Liver (tissue), 9 donors: ENCODE results near the genes CTH, TNNI3K and TYW3.

- PRO-cap, 5 experiments = no peak in any of the 5 experiments
- RAMPAGE, long total RNA, 2 experiments = no peak in any of the 2 experiments
- RRBS = no CpG with 5 or more reads among the region's 3 CpGs
Observed at GRCh38 chr1:67675633-67676274, 9.2 kb upstream of the GADD45A start.

- PRO-cap, 5 experiments = no peak in any of the 5 experiments
- RAMPAGE, long total RNA, 2 experiments = no peak in any of the 2 experiments
- RRBS = no CpG with 5 or more reads among the region's 2 CpGs
Observed at GRCh38 chr1:67687296-67687594, 2.2 kb downstream of the GADD45A start.

- PRO-cap, 5 experiments = peak in 1 of 5 experiments; most common plus-strand start chr1:67716091 (in 1)
- RAMPAGE, long total RNA, 2 experiments = no peak in any of the 2 experiments
- RRBS = no CpG with 5 or more reads among the region's 2 CpGs
Observed at GRCh38 chr1:67715823-67716259, 30.8 kb downstream of the GADD45A start.

GRCh38 chr1:67743386-67743843 is 58.4 kb downstream of the GADD45A start:
- PRO-cap, 5 experiments = no peak in any of the 5 experiments
- RAMPAGE, long total RNA, 2 experiments = no peak in any of the 2 experiments
- RRBS = no CpG with 5 or more reads among the region's 2 CpGs

DNA sequence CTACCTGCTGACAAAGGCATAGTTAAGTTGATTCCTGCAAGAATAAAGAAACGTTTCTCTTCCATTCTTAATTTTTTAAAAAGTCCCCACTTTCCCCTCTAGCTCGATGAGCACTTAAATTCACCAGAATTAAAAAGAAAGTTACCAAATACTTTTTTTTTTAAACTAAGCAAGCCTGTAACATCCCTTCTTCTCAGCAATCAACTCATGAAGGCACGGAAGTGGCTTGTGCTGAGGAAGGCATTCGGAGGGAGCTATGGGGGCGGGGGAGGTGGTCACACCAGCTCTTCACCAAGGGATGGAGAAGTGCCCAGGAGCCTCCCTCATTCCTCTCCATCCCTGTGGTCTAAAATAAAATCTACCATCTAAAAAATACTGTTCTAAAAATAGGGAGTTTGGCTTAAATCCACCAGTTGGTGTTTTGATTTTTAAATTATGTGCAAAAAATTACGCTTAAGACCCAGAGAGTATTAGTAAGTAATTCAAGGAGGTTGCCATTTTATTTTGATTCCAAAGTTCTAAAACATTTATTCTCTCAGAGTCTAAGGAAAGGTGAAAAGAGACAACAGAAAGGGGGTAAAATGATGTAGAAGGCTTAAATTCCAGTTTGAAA is 61.4 kb downstream of the GADD45A start:
- PRO-cap, 5 experiments = no peak in any of the 5 experiments
- RAMPAGE, long total RNA, 2 experiments = no peak in any of the 2 experiments
- RRBS = no CpG with 5 or more reads among the region's 6 CpGs

DNA sequence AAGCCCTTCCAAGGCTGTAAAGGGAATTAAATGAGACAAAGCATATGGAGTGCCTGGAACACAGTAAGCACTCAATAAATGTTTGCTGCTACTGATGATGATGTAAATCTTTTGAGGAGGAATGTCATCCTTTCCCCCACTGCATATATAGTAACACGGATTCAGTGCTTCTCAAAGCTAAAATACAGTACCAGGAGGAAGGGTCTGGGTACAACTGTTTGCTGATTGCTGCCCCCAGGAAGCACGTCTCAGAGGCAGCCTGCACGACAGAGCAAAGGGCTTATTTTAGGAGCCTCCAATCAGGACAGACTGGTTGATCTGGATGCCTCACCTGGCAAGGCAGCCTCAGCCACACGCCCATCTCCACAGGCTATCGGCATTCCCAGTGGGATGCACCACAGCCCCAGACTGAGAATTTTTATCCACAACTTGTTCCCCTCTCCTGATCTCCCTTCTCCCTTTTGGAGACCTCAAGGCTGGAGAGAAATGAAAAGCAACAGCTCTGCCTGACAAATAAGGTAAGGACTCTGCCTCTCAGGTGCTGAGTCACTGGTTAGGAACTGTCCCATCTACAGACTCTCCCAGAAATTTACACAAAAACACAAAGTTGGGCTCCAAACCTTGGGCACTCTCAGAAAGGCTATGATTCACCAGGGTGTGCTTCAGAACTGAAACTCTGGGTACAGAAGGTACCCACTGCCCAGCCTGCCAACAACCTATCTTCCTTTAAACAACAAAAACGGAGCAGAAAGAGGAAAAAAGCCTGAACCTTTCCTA is 64.5 kb downstream of the GADD45A start:
- PRO-cap, 5 experiments = peak in 1 of 5 experiments; most common plus-strand start position 665 of the sequence (in 1); most common minus-strand start position 463 of the sequence (in 1)
- RAMPAGE, long total RNA, 2 experiments = no peak in any of the 2 experiments
- RRBS = no CpG with 5 or more reads among the region's 6 CpGs

DNA sequence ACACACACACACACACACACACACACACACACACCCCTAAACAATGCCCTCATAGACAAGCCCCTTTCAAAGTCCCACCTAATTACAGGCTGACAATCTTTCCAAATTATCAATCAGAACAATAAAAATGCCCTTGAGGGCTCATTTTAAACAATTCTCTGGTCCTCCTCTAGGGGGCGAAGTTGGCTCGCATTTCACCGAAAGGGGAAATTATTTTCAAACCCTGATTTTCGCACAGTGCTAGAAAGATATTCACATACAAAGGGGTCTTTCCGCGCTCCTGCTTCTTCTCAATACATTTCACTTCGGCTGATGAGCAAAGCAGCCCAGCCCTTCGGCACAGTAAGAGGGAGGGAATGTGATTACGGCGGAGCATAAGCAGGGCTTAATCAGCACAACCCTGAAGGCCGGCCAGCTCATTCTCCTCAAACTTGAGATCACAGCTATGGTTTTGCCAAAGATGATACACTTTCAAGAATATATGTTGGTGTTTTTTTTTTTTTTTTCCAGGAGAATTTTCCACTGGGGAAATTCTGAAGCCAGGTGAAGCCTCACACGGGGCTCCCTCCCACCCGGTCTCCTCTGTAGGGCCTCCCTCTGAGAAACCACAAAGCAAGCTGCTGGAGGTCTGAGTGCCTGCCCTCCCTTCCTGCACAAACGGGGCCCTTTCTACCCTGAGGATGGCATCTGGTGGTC is 67.0 kb downstream of the GNG12 start:
- PRO-cap, 5 experiments = no peak in any of the 5 experiments
- RAMPAGE, long total RNA, 2 experiments = no peak in any of the 2 experiments
- RRBS = no CpG with 5 or more reads among the region's 14 CpGs

GRCh38 chr1:67789558-67790114 is 43.6 kb downstream of the GNG12 start:
- PRO-cap, 5 experiments = no peak in any of the 5 experiments
- RAMPAGE, long total RNA, 2 experiments = no peak in any of the 2 experiments
- RRBS = no CpG with 5 or more reads among the region's 7 CpGs

- PRO-cap, 5 experiments = no peak in any of the 5 experiments
- RAMPAGE, long total RNA, 2 experiments = no peak in any of the 2 experiments
- RRBS = 60% methylated on average over 1 of the region's 18 CpGs
Observed at GRCh38 chr1:68140819-68142154, 90.9 kb upstream of the DIRAS3 start.

GRCh38 chr1:70204436-70205120 is 801 bp downstream of the LRRC40 start:
- PRO-cap, 5 experiments = no peak in any of the 5 experiments
- RAMPAGE, long total RNA, 2 experiments = no peak in any of the 2 experiments
- RRBS = no CpG with 5 or more reads among the region's 6 CpGs

DNA sequence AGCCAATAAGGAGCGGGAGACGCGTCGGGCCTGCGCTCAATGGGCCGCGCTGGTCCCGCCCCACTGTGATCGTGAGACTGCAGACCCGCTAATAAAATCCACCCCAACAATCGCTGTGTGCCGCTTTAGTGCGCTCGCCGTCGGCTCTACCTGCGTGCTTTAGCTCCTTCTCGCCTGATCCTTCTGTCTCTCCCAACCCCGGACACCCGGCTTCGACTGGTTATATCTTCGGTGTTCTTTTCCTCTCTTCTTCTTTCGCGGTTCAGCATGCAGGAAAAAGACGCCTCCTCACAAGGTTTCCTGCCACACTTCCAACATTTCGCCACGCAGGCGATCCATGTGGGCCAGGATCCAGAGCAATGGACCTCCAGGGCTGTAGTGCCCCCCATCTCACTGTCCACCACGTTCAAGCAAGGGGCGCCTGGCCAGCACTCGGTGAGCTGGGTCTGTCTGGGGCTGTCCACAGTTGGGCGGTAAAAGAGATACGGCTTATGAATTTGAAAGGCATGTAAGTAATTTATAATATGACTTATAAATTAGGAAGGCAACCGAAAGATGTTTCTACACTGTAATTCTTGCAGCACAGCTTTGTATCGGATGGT is at the start of gene CTH:
CTH (plus strand) TSS at position 120 of the 602 bp plus-strand sequence.
- PRO-cap, 5 experiments = peak in 5 of 5 experiments; most common plus-strand start position 109 of the sequence (in 3)
- RAMPAGE, long total RNA, 2 experiments = start-site peak on the plus strand in 1 of 2 experiments, centred at position 121 of the sequence, 170 to 490 reads per replicate
- RRBS = no CpG with 5 or more reads among the region's 35 CpGs

GRCh38 chr1:71054134-71054896 is 6.7 kb upstream of the PTGER3 start:
- PRO-cap, 5 experiments = no peak in any of the 5 experiments
- RAMPAGE, long total RNA, 2 experiments = no peak in any of the 2 experiments
- RRBS = 93% methylated on average over 3 of the region's 22 CpGs

- PRO-cap, 5 experiments = no peak in any of the 5 experiments
- RAMPAGE, long total RNA, 2 experiments = no peak in any of the 2 experiments
- RRBS = 0% methylated on average over 2 of the region's 44 CpGs
Observed at GRCh38 chr1:72283551-72284361, 1.4 kb upstream of the NEGR1 start.

DNA sequence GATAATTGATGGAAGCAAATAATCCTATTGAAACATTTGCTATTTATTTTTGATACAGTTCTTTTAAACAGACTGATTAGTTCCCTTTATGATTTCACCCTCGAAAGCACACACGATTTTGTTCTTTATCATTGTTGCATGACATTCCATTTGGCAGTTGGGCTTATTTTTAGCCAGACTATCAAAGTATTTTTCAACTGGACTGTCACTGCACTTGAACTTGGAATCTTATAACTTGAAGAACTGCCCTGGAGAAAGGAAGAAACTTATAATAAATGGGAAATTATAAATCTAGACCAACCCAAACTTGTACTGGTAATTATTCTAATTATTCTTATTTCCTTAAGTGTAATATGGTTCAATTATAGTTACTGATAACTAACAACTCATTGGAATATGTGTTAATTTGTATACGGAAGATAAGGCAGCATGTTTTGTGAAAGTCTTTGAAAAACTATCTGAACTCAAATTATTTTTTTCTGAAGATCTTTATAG is at the start of gene TNNI3K:
TNNI3K (plus strand) TSS at position 211 of the 495 bp plus-strand sequence.
- PRO-cap, 5 experiments = no peak in any of the 5 experiments
- RAMPAGE, long total RNA, 2 experiments = no peak in any of the 2 experiments
- RRBS = no CpG with 5 or more reads among the region's 3 CpGs

DNA sequence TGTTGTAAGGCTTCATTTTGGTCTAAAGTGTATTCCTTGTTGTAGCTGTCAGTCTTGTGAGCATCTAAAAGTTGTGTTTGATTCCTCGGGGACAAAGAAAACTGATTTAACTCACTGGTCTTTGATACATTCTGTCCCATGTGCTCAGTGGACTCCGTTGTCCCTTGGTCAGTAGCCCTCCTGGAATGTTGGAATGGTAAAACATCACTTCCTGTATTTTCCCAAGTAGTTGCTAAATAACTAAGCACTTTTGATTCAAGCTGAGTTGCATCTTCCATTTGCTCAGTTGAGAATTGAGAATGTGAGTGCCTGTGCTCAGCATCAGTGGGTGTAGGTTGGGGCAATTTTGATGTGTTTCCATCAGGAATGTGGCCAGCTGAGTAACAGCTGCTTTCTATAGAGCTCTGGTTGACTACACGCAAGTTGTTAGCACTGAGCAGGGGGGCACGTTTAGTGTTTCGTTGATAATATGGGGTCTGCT is 41.6 kb downstream of the LRRC53 start:
- PRO-cap, 5 experiments = no peak in any of the 5 experiments
- RAMPAGE, long total RNA, 2 experiments = no peak in any of the 2 experiments
- RRBS = no CpG with 5 or more reads among the region's 5 CpGs

GRCh38 chr1:74714969-74715199 is 18.0 kb downstream of the CRYZ start:
- PRO-cap, 5 experiments = no peak in any of the 5 experiments
- RAMPAGE, long total RNA, 2 experiments = no peak in any of the 2 experiments

DNA sequence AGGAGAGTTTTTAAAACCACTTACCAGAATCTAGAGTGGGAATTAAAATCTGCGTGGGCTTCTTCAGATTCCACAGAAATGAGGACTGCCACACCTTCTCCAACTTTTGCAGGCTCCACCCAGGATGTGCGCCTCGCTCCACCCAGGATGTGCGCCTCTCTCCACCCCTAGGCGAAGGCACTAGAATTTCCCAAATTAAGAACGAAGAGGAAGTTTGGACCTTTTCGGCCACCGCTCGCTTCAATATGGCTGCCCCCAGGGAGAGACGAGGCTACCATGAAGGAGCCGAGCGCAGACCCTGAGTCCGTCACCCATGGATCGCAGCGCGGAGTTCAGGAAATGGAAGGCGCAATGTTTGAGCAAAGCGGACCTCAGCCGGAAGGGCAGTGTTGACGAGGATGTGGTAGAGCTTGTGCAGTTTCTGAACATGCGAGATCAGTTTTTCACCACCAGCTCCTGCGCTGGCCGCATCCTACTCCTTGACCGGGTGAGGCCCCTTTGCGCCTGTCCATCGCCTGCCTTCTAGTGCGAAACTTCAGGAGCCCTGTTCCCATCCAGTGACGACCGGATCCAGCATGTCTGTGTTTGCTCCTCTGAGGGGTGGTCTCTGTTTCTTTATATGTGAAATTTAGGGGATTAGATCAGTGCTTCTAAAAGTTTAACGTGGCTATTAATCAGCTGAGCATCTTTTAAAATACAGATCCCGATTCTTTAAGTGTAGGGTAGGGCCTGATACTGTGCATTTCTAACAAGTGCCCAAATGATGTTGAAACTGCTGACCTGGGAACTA is at the start of gene TYW3:
TYW3 (plus strand) TSS at position 221 of the 790 bp plus-strand sequence.
- PRO-cap, 5 experiments = peak in 5 of 5 experiments; most common plus-strand start position 243 of the sequence (in 3); most common minus-strand start position 79 of the sequence (in 4)
- RAMPAGE, long total RNA, 2 experiments = start-site peak on the minus strand in 2 of 2 experiments, centred at positions 84 to 89 of the sequence, 346 to 384 reads per replicate
- RRBS = 1% methylated on average over 9 of the region's 31 CpGs

GRCh38 chr1:74733722-74734160 is 789 bp downstream of the TYW3 start:
- PRO-cap, 5 experiments = peak in 4 of 5 experiments; most common minus-strand start chr1:74733835 (in 4)
- RAMPAGE, long total RNA, 2 experiments = no peak in any of the 2 experiments
- RRBS = no CpG with 5 or more reads among the region's 6 CpGs

GRCh38 chr1:75136042-75137234 is 2.2 kb downstream of the LHX8 start:
- PRO-cap, 5 experiments = no peak in any of the 5 experiments
- RAMPAGE, long total RNA, 2 experiments = no peak in any of the 2 experiments
- RRBS = 8% methylated on average over 18 of the region's 96 CpGs

DNA sequence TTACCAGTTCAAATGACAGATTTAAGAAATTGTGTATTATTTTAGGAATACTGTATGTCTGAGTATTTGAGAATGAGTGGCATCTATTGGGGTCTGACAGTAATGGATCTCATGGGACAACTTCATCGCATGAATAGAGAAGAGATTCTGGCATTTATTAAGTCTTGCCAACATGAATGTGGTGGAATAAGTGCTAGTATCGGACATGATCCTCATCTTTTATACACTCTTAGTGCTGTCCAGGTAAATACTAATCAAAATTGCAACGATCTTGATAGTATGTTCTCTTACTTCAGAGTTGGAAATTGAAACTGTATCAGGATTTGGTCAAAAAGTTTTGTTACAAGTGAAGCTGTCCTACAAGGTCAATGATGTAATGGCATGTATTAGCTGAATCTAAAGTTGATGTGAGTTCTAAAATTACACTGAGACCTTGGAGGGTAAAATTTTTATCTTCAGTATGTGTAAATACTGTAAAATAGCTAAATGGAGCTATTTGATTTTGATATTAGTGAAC is 3.1 kb downstream of the RABGGTB start:
- PRO-cap, 5 experiments = no peak in any of the 5 experiments
- RAMPAGE, long total RNA, 2 experiments = no peak in any of the 2 experiments
- RRBS = no CpG with 5 or more reads among the region's 3 CpGs